ENCODE results near the genes ALOXE3, HES7 and AURKB.

DNA sequence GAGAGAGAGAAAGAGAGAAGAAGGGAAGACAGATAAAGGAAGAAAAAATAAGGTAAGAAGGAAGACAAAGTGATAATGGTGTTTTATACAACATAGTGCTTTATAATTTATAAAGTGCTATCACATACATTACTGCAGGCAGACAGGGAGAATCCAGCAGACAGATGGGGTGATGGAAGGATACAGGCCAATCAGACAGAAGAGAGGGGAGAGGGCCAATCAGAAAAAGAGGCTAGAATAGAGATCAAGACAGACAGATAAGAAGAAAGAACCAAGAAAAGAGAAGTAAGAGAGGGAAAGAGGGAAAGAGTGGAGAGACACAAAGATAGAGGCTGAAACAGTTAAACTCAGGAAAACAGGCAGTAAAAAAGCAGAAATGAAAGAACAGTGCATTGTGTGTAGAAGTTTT is 8.6 kb upstream of the CHD3 start:
- PRO-cap, 2 experiments: no peak in any of the 2 experiments

GRCh38 chr17:8016999-8017266 is 14.5 kb downstream of the GUCY2D start:
- PRO-cap, 2 experiments: no peak in any of the 2 experiments

DNA sequence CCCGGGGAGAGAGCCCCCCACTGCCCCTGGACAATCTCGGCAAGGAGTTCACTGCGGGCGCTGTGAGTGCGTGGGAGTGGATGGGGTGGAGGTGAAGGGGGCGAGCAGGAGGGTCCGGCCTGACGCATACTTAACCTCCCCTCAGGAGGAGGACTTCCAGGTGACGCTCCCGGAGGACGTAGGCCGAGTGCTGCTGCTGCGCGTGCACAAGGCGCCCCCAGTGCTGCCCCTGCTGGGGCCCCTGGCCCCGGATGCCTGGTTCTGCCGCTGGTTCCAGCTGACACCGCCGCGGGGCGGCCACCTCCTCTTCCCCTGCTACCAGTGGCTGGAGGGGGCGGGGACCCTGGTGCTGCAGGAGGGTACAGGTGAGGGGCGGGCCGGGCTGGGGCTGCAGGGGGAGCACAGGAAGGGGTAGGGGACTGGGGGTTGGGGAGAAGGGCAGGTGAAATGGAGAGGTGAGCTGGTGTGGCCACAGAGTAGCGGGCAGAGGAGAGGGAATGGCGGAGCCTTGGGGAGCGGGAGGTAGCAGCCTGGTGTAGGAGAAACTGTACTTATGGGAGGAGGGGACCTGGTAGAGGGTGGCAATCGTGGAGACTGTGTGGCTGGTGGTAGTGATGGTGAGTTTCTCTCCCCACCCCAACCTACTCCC is 506 bp downstream of the ALOX15B start:
- PRO-cap, 2 experiments: no peak in any of the 2 experiments

GRCh38 chr17:8068853-8069391 is 18.6 kb downstream of the ALOX12B start:
- PRO-cap, 2 experiments: no peak in any of the 2 experiments

DNA sequence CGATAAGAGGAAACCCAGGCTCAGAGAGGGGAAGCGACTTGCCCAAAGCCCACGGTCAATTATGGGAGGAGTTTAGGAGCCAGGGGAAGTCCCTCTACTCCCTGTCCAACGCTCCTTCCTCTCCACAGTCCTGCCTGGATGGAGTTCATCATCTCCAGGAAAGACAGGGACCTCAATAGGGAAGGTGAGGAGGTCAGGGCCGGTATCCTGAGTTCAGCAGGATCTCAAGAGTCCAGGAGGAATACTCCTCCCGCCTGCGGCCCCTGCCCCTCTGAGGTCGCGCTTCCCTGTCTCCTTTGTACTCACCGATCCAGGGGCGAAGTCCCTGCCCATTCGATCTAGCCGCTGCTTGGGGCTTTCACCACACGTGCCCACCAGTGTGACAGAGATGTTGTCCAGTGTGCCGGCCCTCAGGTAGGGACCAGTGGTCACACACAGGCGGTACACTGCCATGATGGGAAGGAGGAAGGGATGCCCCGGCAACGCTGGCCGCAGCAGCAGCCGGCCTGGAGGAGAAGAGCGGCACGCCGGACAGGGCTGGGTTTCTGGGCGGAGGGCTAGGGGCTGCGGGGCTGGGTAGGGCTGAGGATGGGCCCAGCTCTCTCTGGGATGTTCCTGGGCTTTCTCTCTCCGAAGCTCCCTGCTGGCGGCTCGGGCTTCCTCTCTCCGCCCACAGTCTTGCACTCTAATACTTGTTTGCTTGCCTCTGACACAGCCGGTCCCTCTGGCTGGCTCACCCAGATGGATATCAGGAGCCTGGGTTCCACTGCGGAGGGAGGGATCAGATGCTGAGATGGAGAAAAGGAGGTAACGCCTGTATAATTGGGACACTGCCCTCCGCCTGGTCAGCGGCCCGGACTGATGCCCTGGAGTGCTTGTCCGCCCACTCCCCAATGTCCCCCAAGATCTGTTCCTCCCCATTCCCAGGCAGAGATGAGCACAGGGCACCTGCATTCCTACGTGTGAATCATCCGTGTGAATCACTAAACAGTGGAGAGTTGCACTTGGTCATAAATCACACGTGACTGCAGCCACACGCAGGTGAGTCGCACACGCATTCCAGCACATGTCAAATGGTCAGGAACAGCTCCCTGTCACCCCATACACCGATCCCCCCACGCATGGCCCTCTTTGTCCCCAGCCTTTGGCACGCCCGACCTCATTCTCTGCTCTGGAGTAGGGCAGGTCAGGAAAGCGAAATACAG is at the start of gene ALOXE3:
Gene ALOXE3, minus strand, starts transcription at position 977 of the 1,205 bp plus-strand sequence.
- PRO-cap, 2 experiments: no peak in any of the 2 experiments

GRCh38 chr17:8119483-8120059 is 1.3 kb upstream of the ALOXE3 start:
- PRO-cap, 2 experiments: peak in 2 of 2 experiments; most common plus-strand start chr17:8119744 (in 1)

- PRO-cap, 2 experiments: no peak in any of the 2 experiments
Measured at GRCh38 chr17:8122344-8123014, 1.4 kb downstream of the HES7 start.

- PRO-cap, 2 experiments: no peak in any of the 2 experiments
Measured at GRCh38 chr17:8123921-8125073, at the start of gene HES7. TSS of gene HES7 (minus strand) at chr17:8124106.

DNA sequence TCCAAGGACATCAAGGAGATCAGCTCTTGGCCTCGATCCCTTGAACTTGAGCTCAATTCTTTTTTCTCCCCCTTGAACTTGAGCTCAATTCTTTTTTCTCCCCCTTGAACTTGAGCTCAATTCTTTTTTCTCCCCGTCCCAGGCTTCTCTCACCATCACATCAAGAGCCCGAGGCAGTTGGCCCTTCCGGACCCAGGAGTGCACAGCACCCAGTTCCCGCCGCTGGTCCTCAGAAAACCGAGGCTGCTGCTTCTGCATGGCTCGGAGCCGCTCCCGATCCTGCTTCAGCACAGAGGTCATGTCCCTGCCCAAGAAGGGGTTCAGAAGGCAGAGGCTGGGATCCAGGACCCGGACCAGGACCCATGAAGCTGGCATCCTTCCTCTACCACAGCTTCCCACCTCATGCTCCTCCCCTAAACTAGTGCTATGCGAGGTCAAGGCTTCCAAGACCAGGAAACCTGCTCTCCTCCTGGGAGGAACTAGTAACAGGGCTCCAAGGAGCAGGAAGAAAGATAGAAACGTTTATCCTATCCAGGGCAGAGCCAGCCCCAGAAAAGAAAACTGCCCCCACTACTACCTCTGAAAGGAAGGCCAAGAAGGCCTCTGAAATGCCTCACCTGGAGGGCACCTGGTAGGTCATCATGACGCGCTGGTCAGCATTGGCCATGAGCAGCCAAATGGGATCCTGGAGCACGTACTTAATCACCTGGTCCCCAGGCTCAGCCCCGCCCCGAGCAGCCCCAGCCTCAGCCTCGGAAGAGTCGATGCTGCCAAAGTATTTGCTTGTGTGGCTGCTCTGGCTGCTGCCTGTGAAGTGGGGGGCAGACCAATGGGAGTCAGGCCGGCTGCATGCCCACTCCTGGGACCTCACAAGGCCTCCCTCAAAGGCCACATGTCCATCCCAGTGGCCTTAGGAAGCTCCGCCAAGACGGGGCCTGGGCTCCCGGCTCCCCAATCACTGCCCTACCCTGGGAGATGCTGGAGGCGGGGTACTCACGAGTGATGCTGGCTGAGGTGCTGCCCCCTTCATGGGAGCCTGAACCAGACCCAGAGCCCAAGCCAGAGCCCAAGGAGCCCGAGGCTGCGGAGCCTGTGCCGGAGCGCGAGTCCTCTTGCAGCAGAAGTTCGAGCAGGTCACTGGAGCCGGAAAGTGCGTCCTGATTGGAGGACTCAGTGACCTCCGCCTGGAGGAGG is 10.2 kb downstream of the PER1 start:
- PRO-cap, 2 experiments: no peak in any of the 2 experiments

DNA sequence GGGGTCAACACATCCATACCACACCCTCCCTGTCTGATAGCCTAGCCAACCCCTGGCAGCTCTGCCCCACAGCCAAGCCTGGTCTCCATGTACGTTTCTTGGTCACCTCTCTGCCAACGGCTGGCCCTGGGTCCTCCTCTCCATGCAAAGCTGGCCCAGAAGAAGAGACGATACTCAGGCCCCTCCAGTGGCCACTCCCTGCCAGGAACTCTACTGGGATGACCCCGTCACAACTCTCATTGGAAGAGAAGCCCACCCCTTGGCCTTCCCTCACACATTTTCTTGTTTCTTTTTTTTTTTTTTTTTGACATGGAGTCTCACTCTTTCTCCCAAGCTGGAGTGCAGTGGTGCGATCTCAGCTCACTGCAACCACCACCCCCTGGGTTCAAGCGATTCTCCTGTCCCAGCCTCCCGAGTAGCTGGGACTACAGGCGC is 7.2 kb downstream of the PER1 start:
- PRO-cap, 2 experiments: no peak in any of the 2 experiments

DNA sequence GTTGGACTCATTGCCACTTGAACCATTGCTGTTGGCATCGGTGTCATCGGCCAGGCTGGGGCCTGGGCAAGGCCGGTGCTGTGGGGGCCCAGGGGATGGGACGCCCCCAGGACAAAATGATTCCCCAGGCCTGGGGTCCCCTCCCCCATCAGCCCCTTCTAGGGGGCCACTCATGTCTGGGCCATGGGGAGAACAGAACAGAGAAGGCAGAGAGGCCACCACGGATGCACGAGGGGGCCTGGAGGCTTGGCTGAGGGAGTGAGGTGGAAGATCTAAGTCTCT is 1.7 kb downstream of the PER1 start:
- PRO-cap, 2 experiments: no peak in any of the 2 experiments

GRCh38 chr17:8153177-8153540 is 955 bp upstream of the PER1 start:
- PRO-cap, 2 experiments: no peak in any of the 2 experiments

DNA sequence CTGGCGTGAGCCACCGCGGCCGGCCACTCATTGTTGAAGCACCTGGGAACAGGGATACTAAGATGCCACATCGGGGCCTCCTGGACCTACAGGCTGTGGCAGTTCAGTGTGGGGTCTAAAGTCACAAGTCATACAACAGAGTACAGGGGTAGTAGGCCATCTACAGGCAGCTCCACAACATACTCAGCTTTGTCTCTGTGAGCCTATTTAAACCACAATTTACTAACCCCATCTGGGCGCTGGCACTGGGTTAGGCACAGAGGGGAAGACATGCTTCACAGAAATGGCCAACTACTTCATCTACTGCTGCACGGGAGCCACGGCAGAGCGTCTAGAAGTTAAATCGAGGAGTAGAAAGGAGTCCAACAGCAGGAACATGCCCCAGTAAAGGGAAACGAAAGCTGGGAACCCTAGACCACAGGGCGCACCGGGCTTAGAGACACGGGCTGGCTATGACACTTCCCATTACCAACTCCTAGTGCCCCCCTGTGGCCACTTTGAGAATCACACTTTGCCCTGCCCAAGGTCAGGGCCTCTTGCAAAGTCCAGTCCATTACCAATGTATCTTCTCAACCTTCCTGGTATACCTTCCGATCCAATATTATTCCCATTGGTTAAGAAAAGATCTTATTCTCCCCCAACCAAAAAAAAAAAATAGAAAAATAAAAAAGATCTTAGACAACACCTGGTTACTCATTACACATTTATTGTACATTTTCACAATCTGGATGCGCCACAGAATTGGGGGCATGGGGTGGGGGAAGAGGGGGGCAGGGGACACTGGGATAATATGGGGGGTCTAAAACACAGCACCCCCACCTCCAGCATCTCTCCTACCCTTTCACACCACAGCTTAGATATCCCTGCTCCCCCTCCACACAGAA is 4.0 kb downstream of the VAMP2 start:
- PRO-cap, 2 experiments: no peak in any of the 2 experiments

GRCh38 chr17:8210438-8211084 is at the start of gene AURKB:
TSS of gene AURKB (minus strand) at chr17:8210575.
- PRO-cap, 2 experiments: peak in 1 of 2 experiments; most common plus-strand start chr17:8210703 (in 1); most common minus-strand start chr17:8210575 (in 1)

DNA sequence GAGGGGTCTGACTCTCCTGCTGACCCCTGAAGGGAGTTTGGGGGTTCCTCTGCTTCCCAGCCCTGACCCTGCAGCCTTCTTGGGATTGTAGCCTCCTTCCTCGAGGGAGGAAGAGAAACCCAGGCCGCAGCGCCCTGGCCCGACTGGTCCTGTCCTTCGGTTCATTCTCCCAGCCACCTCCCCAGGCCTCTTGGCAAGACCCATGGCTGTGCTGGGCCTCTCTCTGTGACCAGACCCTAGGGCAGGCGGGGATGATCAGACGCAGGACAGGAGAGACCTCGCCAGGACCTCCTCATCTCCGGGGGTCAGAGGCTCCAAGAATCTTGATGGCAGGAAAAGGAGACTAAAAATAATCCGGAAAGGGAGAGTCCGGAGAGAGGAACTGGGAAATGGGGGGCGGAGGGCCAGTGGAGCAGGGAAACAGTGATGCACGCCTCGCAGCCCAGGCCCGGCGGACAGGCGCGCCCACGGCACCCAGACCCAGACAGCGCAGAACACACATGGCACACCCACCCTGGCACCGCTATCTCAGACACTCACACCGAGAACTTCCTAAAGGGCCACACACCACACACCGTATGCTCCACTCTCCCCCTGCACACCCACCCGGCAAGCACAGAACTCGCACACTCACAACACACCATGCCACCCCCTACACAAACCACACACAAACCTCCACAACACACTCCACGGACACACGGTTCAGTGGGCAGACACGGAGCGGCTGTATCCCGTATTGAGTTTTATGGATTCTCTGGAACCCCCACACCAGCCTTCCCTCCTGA is 1.3 kb downstream of the ARHGEF15 start:
- PRO-cap, 2 experiments: no peak in any of the 2 experiments

- PRO-cap, 2 experiments: no peak in any of the 2 experiments
Measured at GRCh38 chr17:8365428-8365694, 11.1 kb downstream of the KRBA2 start.

- PRO-cap, 2 experiments: no peak in any of the 2 experiments
Measured at GRCh38 chr17:8443897-8444749, 8.4 kb downstream of the NDEL1 start.

GRCh38 chr17:8482330-8482945 is 46.8 kb downstream of the NDEL1 start:
- PRO-cap, 2 experiments: no peak in any of the 2 experiments

GRCh38 chr17:8674799-8675466 is 44.4 kb upstream of the MYH10 start:
- PRO-cap, 2 experiments: no peak in any of the 2 experiments

DNA sequence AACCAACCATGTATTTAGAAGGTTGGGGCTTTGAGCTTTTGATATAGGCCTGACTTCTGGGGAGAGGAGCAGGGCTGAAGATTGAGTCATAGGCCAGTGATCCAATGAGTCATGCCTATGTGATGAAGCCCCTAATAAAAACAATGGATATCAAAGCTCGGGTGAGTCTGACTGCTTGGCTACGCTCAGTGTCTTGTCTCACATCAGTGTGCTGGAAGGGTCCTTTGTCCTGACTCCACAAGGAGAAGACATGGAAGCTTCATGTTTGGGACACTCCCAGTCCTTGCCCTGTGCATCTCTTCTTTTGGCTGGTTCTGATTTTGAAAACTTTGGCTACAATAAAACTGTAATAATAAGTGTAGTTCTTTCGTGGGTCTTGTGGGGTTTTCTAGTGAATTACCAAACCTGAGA is 7.1 kb downstream of the MFSD6L start:
- PRO-cap, 2 experiments: no peak in any of the 2 experiments